ENCODE results near the gene PKP4.

- PRO-cap, 3 experiments = no peak in any of the 3 experiments
- RAMPAGE, long total RNA = no peak
Observed at GRCh38 chr2:158191150-158191503, 89.5 kb downstream of the UPP2 start.

- PRO-cap, 3 experiments = peak in 3 of 3 experiments; most common plus-strand start chr2:158456900 (in 2); most common minus-strand start chr2:158456680 (in 1)
- RAMPAGE, long total RNA = no peak
Observed at GRCh38 chr2:158456515-158457240, at the start of gene PKP4. Gene PKP4 (plus strand): TSS chr2:158456952.

GRCh38 chr2:158457241-158457592 lies 465 bp downstream of the PKP4 start:
- PRO-cap, 3 experiments = peak in 1 of 3 experiments; most common minus-strand start chr2:158457378 (in 1)
- RAMPAGE, long total RNA = no peak

- PRO-cap, 3 experiments = no peak in any of the 3 experiments
- RAMPAGE, long total RNA = no peak
Observed at GRCh38 chr2:158459189-158460126, 2.7 kb downstream of the PKP4 start.

DNA sequence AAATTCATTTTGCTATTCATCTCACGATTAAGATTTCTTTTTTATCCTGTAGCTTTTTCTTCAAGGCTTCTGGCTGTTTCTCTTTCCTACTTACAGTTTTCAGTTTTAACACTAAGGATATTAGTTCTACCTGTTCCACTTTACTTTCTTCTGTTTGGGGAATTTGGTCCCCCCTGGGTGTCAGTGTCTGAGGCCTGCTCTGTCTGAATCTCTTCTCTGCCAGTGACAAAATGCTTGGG lies 62.4 kb downstream of the PKP4 start:
- PRO-cap, 3 experiments = no peak in any of the 3 experiments
- RAMPAGE, long total RNA = no peak

DNA sequence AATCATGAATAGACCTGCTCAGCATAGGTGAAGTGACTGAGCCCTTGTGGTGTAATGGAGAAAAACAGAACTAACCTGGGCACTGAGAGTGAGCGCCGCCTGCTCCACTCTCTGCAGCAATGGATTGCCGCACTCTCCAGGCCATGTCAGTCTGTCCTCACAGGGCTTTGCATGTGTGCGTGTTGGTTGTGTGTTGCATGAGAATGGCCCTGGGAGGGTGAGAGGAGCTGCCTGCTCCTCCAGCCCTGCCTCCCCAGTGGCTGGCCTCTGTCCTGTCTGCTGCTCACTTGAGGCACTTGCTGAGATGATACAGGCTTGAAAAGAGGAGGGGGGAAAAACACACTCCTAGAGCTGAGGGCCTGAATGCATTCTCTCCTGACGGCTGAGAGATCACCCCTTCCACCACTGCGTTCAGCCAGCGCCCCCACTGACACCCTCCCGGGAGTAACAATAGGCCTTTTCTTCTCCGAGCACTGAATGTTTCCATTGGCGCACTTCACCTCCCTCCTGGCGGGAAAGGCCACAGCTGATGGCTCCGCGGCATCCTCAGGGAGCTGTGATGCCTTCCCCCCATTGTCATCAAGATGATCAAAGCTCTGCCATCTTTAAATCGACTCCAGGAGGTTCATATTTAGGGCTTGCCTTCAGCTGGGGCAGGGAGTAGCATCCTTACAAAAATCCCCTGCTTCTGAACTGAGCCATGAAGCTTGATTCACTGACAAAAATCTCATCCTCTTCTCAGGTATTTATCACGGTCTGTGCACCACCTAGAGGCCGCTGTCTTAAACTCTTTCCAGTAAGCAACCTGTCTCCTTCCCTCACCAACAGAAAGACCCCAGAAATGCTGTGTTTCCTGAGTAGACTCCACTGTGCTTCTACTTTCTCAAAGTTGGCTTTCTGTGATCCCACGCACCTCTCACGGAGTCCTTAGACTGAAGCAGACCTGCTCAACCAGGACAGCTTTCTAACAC lies 49.8 kb upstream of the DAPL1 start:
- PRO-cap, 3 experiments = no peak in any of the 3 experiments
- RAMPAGE, long total RNA = no peak

DNA sequence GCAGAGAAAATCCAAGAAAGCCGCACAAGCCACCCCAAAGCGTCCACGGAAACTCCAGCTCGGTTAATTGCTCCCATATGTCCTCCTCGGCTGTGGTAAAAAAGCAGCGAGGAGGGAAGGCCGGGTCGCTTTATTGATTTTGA lies 424 bp upstream of the TANC1 start:
- PRO-cap, 3 experiments = no peak in any of the 3 experiments
- RAMPAGE, long total RNA = no peak

DNA sequence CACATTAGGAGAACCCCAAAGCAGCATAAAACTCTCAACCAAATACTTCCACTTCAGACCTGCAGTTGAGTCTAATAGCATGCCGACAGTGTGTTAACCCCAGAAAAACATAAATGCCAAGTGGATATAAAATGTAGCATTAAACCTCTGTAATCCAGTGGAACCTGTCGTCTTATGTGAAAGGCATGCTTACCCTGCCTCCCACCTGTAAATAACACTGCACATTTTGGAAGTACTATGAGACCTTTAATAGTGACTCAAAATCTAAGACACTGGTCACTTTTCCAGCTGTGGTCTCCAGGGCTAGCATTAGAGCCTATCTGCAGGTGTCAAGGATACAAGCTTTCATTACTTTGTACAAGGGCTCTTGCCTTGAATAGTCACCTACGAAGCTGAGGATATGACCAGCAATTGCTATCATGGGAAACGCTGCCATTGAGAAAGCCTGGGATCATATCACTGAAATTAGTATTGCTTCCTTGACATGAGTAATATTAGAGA lies 79.7 kb upstream of the WDSUB1 start:
- PRO-cap, 3 experiments = no peak in any of the 3 experiments
- RAMPAGE, long total RNA = no peak

DNA sequence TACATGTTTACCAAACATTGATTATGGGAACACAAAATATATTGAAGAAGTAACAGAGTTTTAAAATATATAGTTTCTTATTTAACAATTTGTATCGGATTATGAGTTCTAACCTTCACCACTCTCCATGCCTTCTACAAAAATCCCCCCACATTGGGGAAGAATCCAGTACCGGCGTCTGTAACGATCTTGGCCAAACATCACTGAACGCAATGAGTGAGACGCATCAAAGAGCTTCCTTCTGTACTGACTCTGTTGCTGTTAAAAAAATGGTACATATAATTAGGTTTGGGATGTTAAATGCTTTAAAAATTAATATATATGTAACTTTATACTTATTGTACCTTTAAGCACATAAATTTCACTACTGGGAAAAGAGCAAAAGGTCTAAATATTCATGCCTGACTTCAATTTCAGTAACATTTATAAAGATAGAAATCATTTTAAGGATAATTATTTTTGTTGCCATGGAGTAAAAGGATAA lies 86.5 kb upstream of the WDSUB1 start:
- PRO-cap, 3 experiments = no peak in any of the 3 experiments
- RAMPAGE, long total RNA = no peak

GRCh38 chr2:159713594-159713942 lies 1.3 kb downstream of the MARCHF7 start:
- PRO-cap, 3 experiments = no peak in any of the 3 experiments
- RAMPAGE, long total RNA = no peak

DNA sequence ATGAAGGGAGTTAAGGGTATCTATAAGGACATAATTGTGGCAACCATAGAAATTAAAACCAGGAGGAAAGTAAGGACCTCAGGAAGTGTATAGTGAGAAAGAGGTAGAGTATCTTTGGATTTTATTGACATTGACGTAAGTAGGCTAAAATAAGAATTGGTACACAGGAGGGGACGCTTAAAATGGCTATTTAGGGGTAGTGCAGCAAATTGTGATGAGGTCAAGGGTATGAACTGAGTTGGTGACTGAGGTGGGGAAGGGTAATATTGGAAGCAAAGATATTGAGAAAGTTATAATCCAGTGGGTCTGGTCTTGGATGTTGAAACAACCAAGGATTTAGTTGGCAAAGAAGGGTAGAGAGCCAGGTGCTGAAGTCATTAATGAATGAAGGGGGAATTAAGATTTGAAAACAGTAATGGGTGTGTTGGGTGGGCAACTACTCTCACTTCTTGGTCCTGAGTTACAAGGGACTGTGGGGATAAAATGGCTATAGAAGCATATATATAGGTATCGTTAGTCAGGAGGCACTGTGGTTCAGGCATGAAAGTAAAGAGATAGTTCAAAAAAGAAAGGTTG lies 42.8 kb downstream of the MARCHF7 start:
- PRO-cap, 3 experiments = no peak in any of the 3 experiments
- RAMPAGE, long total RNA = no peak

DNA sequence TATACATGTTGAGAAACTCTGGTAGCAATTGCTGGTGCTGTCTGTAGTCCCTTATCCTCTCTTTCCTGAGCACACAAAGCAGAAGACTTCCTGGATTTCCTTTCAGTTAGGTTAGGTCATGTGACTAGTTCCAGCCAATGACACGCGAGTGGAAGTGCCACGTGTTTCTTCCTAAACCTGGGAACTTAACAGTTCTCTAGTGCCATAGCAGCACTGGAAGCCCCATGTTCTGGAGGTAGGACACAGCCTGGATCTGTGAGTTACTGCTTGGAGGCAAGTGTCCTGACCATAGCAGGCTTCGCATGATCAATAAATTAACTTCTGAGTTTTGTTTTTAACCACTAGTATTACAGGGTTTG lies 32.0 kb upstream of the LY75 start:
- PRO-cap, 3 experiments = no peak in any of the 3 experiments
- RAMPAGE, long total RNA = no peak

DNA sequence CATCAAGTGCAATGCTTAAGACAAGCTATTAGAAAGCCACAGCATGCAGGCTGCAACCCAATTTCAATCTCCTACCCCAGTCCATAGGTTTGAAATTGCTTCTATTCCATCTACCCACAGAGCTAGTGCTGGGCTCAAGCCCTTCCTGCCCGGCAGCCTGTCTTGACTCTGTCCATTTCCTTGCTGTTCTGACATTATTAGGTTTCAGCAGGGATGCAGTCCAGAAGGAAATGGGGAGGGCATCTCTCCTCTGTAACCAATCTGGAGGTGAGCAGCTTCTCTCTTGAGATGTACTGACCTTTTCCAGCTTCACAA lies 11.2 kb downstream of the PLA2R1 start:
- PRO-cap, 3 experiments = no peak in any of the 3 experiments
- RAMPAGE, long total RNA = no peak

DNA sequence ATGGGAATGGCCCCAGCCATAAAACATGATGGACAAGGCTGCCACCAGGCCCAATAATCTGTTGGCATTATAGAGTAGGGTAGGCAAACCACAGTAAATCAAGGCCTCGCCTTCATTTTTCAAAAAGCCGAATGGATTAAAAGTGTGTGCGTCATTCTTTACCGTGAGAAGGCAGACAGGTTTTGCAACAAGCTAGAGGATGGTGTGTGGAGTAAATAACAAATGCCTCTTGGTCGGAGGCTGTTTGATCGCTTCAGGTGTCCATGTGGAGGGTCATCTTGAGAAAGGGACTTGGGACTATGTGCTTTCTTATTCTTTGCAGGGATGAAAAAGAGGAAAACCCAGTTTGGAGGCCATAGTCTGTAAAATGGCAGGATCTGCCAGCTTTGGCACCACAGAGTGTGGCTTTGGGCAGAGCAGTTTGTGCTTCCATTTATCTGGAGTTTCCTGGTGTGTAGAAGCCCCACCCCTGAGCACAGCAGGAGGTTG lies 57.1 kb upstream of the ITGB6 start:
- PRO-cap, 3 experiments = no peak in any of the 3 experiments
- RAMPAGE, long total RNA = no peak

DNA sequence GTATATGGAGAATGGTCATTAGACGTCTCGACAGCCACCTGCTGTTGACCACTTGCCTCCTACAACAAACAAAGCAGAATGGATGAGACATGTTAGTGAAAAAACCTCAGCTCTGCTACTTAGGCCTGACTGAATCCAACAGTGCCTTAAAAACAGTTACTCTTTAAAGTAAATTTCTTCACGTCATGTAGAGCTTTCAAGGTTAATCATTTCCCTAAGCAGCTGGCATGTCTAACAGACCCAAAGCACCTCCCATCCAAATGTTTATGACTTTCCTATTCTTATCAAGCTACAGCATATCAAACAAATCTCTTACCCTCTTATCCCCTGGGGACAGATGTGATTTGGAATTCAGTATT lies 75.6 kb upstream of the ITGB6 start:
- PRO-cap, 3 experiments = no peak in any of the 3 experiments
- RAMPAGE, long total RNA = no peak

- PRO-cap, 3 experiments = no peak in any of the 3 experiments
- RAMPAGE, long total RNA = no peak
Observed at GRCh38 chr2:160380081-160380698, 113.4 kb downstream of the RBMS1 start.

DNA sequence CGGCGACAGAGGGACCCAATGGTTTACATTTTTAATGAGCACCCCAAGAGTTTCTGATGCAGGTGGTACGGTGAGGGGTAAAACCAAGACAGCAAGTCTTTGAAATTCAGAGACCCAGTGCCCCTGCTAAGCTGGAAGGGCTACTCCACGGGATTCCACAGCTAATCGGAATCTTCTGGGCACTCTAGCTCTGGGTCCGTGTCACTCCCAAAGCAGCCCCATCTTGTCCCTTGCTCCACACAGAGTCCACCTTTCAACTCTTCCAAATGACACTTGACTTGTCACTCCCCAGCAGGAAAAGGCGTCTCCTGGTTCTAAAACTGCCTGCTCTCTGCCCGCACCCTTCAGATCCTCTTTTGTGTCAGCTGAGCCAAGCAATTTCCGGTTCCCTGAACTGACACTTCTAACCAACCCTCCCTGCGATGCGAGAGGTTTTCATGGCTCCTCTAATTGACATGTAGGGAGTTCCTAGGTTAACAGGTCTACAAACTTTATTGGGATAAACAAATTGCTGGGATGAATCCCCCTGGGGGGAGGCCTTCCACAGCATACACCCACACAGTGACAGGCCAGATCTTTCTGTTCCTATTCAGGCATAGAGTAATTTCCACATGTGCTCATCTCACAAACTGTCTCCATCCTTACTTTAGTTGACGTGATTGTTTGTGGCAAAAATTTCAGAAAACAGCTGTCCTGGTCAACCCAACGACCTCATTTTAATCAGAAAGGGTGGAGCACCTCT lies 105.1 kb downstream of the RBMS1 start:
- PRO-cap, 3 experiments = no peak in any of the 3 experiments
- RAMPAGE, long total RNA = no peak

DNA sequence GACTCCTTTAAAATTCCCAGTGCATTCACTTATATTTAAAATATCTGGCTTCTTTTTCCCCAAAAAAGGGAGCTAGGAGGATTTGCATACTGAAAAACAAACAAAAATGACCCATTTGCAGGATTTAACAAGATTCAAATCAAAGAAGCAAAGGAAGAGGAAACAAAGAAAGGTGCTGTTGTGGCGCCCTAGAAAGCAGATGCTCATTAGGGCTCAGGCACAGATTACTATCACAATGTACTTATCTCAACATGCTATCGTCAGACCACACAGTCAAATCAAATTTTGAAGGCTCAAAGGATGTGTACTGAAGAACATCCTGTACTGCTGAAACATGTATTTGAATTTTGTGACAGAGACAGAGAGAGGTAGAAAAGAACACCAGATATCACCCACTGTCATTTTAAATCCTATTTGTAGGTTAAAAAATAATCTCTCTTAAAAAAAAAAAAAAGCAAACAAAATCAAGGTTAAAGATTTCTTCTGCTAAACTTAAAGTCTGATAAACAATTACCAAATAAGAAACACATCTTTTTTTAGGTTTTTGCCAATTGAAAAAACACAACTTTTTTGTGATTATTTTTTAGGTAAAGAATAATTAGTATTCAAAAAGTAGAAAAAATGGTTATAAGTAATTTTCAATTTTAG lies 10.8 kb downstream of the RBMS1 start:
- PRO-cap, 3 experiments = no peak in any of the 3 experiments
- RAMPAGE, long total RNA = no peak

- PRO-cap, 3 experiments = no peak in any of the 3 experiments
- RAMPAGE, long total RNA = no peak
Observed at GRCh38 chr2:161077027-161077494, 83.2 kb upstream of the TANK start.

- PRO-cap, 3 experiments = no peak in any of the 3 experiments
- RAMPAGE, long total RNA = no peak
Observed at GRCh38 chr2:161077495-161078462, 82.4 kb upstream of the TANK start.